Neural crest cell (in vitro differentiated cells): ENCODE measurements around the gene MUC21.

GRCh38 chr6:30983374-30983628 is 217 bp upstream of the MUC21 start:
- PRO-cap = no peak

DNA sequence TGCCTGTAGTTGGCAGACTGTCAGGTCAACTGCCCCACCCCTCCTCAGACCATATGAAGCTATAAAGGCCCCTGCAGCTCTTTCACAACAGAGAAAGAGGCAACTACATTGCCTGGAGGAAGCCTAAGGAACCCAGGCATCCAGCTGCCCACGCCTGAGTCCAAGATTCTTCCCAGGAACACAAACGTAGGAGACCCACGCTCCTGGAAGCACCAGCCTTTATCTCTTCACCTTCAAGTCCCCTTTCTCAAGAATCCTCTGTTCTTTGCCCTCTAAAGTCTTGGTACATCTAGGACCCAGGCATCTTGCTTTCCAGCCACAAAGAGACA is at the start of gene MUC21:
Gene MUC21, plus strand, starts transcription at position 90 of the 329 bp plus-strand sequence.
- PRO-cap = no peak

GRCh38 chr6:31001059-31001435 is 9.2 kb upstream of the MUC22 start:
- PRO-cap = no peak

DNA sequence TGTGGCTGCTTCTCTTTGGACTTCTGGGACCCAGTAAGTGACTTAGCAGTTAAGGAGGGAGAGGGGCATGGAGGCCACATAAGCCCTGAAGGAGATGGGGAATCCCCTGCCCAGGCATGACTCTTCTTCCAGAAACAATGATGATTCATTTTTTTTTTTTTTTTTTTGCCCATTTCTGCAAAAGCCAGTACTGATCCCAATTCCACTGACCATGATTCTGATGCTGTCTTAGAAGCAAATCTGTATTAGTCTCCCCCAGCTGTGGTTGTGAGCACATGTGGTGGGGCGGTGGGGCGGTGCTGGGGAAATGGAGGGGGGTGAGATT is 432 bp downstream of the MUC22 start:
- PRO-cap = no peak

GRCh38 chr6:31087418-31088120 is 24.8 kb downstream of the C6orf15 start:
- PRO-cap = no peak

GRCh38 chr6:31094176-31095027 is 18.0 kb downstream of the C6orf15 start:
- PRO-cap = no peak

- PRO-cap = no peak
Measured at GRCh38 chr6:31196128-31196736, 25.8 kb upstream of the POU5F1 start.

DNA sequence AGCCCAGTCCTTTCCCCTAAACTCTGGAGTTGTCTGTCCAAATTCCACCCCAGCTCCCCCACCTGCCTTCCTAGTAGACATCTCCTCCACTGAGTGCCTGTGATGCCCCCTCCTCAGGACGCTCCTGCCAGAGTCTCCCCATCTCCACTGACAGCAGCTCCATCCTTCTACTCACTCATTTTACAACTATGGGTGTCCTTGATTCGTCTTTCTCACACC is 4.9 kb downstream of the HLA-B start:
- PRO-cap = no peak

GRCh38 chr6:31355076-31356029 is 1.6 kb downstream of the HLA-B start:
- PRO-cap = no peak

- PRO-cap = no peak
Measured at GRCh38 chr6:31357250-31357716, 304 bp upstream of the HLA-B start.

DNA sequence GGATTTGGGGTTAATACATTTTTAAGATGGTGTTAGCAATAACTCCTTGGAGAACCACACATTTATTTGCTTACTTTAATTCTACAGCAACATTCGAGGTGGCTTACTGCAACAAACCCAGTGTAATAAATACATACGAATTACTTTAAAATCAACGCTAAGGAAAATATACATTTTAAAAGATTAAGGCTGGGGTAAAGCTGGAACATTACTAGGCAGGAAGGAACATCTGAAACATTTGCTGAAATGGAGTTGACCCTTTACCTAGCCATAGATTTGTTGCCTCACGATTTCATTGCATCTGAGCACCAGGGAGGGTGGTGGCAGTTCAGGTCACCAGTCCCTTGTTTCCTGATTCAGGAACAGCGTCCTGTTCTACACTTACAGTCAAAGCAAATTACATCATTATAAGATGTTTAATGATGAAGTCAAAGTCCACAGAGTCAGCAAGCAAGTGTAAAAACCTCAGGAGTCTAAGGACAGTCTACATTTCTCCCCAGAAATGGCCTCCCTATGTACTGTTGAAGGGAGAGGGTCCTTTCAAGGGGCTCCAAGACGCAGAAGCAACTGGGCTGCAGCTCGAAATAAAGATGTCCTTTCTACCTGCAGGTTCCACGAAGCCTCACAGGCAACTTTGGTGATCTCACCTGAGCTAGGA is 9.0 kb upstream of the MICA start:
- PRO-cap = no peak

- PRO-cap = no peak
Measured at GRCh38 chr6:31416417-31417018, 13.1 kb downstream of the MICA start.

GRCh38 chr6:31463384-31463901 is 34.5 kb upstream of the MICB start:
- PRO-cap = no peak

GRCh38 chr6:31464156-31464797 is 33.7 kb upstream of the MICB start:
- PRO-cap = no peak

DNA sequence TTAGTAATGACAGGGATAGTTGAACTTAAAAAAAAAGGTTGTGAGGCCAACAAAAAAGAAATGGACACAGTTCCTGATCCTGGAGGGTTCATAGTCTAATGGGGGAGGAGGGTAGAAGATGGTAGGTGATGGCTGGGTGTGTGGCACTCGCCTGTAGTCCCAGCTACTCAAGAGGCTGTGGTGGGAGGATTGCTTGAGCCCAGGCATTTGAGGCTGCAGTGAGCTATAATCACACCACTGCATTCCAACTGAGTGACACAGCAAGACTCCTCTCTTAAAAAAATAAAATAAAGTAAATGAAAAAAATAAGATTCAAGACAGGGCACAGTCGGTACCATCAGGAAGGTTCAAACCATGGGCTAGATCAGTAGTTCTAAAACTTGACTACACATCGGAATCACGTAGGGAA is 2.3 kb upstream of the MICB start:
- PRO-cap = no peak

- PRO-cap = no peak
Measured at GRCh38 chr6:31506733-31507265, 8.9 kb downstream of the MICB start.

- PRO-cap = no peak
Measured at GRCh38 chr6:31532077-31533057, 3.6 kb downstream of the MCCD1 start.

GRCh38 chr6:31540628-31540936 is 1.2 kb downstream of the DDX39B start:
- PRO-cap = bidirectional peak, plus-strand start at chr6:31541098, minus-strand start at chr6:31540783

DNA sequence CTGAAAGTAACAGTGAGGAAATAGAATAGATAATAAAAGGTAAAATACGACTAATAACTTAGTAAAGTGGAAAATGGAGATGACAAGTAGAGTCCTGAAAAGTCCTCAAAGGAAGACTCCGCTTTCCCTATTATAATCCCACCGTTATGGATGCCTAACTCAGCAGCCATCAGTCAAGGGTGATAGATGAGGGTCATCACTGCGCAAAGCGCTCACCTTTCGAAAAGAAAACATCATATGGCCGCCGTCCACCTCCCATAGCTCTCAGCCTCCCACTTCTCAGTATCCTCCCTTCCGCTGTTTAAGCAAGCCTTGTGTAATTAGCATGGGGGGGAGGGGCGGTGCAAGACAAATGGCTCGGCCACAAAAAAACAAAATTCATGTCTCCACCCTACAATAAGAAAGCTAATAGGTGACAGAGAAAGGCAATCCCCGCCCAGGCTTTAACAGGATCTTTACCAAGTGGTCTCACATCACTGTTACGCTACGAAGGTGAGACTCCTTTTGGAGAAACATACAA is 806 bp downstream of the DDX39B start:
- PRO-cap = bidirectional peak, plus-strand start at position 162 of the sequence, minus-strand start outside the sequence

GRCh38 chr6:31558683-31559630 is 11.5 kb downstream of the NFKBIL1 start:
- PRO-cap = no peak